ENCODE measurements around the gene ABCC4.

DNA sequence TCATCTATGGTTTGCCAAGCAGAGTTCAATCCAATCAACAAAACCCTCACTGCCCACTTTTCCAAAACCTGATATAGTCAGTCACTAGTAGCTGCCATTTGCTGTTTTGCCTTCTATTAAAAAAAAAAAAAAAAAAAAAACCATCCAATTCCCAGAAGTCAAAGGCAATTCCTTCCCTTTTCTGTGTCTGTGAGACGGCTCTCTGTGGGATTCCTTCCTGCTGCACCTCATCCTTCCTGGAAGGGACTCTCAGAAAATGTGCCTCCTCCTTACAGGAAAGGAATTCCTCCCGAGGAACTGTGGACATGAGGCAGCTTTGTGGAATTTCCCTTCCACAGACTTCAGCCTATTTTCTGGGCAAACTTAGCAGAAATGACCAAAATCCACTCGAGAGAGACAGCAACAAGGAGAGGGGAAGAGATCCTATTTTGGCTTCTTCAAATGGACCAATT lies 20.8 kb downstream of the ABCC4 start:
- PRO-cap = bidirectional peak, plus-strand start at position 282 of the sequence, minus-strand start at position 245 of the sequence

- PRO-cap = bidirectional peak, plus-strand start at chr13:95301580, minus-strand start at chr13:95301446
Observed at GRCh38 chr13:95301121-95301997, at the start of gene ABCC4. Gene ABCC4, minus strand, starts transcription at chr13:95301451.

GRCh38 chr13:95604011-95604778 lies 40.3 kb downstream of the DZIP1 start:
- PRO-cap = no peak

DNA sequence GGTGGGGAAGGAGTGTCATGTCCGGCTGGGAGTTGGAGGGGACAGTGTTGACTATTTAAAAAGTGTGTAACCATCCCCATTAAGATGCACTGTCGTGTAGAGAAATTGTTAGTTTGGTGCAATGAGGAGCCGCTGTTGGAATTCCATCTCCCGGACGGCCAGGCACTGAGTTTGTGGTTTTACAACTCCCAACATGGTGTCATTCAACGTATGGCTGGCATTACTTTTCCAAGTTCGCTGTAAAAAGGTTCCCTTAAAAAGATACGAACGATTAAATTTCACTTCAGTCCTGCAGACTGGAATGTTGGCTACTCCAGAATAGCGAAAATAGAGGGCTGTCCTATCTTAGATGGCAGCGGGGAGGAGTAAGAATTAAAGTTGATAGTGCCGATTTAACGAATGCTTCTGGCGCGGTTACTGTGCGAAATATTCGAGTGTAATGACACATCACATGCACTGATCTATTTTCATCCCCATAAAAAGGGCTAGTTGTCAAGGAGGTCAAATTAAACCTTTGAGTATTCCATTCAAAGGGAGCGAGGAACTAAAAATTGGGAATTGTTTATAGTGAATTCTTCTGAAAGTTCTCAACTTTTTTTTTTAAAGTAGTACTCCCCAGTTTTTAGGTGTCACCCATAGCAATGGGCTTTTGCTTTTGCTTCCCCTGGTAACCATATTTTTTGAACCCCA lies 982 bp downstream of the DNAJC3 start:
- PRO-cap = unidirectional peak, minus-strand start at position 175 of the sequence

DNA sequence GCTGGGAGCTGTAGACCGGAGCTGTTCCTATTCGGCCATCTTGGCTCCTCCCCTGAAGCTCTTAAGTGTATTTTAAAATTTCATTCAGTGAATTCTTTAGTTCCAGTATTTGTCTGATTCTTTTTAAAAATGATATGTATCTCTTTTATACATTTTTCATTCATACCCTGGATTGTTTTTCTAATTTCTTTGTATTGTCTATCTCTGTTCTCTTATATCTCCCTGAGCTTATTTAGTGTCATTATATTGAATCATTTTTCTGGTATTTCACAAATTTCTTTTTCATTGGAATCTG lies 63.8 kb downstream of the DNAJC3 start:
- PRO-cap = no peak

DNA sequence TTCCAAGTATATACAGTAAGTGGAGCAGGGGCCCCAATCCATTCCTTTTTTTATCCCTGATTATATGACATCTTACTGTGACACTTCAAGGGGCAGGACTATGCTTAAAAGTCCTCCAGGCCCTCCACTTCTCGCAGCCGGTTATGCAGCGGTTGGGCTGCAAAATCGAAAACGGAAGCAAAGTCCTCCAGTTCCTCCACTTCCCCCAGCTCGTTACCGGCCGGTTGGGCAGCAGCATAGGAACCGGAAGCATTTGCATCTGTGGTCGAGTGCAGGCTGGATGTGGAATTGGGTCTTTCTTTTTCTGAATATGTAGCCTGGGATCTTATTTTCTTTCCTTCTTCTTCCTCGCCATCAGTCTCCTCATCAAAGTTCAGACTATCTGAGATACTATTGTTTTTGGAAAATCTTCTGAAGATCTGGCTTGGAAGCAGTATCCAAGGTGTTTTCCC lies 46.1 kb downstream of the OXGR1 start:
- PRO-cap = no peak

DNA sequence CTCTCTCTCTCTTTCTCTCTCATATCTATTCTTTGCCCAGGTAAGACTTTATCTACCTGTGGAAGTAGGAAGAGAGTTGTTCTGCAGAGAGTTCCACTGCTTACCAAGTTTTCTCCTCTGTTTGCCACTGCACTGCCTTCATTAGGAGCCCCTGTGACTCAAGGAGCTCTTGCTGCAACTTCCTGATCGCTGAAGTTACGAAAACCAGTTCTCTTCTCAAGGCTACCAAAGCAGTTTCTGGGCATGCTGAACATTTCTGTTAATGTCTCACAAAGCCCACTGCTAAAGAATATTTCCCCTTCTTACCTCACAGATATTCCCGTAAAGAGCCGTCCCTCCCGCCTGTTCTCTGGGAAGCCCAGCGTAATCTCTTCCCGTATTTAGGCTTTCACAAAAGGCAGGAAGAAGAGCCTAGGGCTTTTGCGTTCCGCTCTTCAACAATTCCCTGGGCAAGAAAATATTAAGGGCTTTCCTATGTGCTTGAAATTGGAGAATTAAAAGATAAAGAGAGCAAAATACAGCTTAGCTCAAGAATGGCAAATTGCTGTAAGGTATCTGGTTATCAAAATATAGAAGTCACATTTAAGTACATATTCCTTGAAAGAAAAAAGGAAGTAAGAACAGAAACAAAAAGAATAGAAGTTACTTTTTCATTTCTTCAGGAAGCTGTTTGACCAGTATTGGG lies 82.7 kb upstream of the OXGR1 start:
- PRO-cap = no peak

- PRO-cap = bidirectional peak, plus-strand start at chr13:97225844, minus-strand start at chr13:97225759
Observed at GRCh38 chr13:97225430-97226445, 3.6 kb downstream of the MBNL2 start.

GRCh38 chr13:97233344-97234053 lies 11.4 kb downstream of the MBNL2 start:
- PRO-cap = bidirectional peak, plus-strand start at chr13:97233718, minus-strand start at chr13:97233631; unidirectional peak, minus-strand start at chr13:97233968

GRCh38 chr13:97875152-97875652 lies 78.3 kb upstream of the IPO5 start:
- PRO-cap = no peak

- PRO-cap = no peak
Observed at GRCh38 chr13:98105835-98106393, 37.0 kb upstream of the FARP1 start.

- PRO-cap = bidirectional peak, plus-strand start at chr13:98143884, minus-strand start at chr13:98143766
Observed at GRCh38 chr13:98143704-98144041, 779 bp downstream of the FARP1 start.

GRCh38 chr13:98144344-98144689 lies 1.4 kb downstream of the FARP1 start:
- PRO-cap = no peak

DNA sequence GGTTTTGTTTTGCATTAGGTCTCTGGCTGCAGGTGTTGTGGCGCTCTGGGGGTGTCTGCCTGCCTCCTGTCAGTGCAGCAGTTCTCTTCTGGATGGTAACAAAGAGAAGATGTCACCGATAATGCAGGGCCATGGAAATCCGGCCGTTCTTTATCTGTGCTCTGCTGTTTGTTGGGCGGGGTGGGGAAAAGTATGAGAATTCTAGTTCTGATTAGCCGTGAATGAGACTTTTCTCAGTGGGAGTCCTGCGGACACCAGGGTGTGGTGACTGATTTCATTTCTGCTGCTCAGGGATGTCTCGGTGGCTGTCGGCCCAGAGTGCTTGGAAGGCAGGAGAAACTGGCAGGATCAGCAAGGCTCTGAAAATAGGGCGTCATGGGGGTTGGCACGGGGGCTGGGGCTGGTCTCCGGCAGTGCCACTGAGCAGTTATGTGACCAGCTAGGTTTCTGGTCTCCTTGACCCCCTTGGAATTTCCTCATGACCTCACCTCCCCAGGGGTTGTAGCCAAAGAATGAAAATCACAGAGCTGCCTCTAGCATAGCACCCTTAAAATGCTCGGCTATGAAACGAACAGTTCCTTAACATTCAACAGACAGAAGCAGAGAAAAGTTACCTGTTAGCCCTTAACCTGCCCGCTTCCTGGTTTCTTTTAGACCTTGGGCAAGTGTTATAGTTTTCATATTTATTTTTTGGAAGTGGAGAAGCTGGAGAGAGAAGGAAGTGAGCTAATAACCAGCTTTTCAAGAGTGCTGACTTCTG lies 4.9 kb downstream of the RNF113B start:
- PRO-cap = no peak

DNA sequence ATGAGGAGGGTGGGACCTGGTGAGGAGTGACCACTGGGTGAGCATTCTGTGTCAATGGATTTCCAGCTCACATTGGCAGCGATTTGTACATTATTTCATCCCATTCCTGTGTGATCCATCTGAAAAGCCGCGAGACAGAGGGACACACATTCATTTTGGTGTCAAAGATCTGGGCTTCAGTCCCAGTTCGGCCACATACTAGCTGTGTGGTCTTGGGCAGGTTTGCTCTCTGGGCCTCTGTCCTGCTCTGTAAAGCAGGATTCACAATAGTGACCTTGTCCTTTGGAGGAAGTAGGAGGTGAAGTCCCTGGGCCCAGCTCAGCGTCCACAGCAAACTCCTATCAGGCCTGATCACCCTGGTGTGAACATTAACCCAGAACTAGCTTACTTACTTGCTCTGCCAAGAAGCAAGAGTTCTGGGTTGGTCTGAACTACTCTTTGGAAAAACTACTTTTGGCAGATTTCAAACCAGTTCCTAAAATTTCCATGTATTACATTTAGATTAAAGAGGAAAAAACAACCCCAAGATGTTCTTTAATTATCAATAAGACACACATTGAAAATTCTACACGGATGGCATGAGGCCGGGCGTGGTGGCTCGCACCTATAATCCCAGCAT lies 89.2 kb upstream of the RNF113B start:
- PRO-cap = no peak

DNA sequence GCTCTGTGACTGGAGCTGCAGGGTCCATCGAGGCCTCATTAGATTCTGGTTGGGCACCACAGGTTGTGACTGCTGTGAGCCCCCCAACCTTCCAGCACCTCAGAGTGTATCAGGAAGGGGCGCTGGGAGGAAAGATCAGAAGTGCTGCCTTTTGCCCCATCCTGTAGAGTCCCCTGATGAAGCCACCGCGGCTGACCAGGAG lies 136.5 kb downstream of the STK24 start:
- PRO-cap = no peak

- PRO-cap = no peak
Observed at GRCh38 chr13:98443111-98443706, 133.7 kb downstream of the STK24 start.

DNA sequence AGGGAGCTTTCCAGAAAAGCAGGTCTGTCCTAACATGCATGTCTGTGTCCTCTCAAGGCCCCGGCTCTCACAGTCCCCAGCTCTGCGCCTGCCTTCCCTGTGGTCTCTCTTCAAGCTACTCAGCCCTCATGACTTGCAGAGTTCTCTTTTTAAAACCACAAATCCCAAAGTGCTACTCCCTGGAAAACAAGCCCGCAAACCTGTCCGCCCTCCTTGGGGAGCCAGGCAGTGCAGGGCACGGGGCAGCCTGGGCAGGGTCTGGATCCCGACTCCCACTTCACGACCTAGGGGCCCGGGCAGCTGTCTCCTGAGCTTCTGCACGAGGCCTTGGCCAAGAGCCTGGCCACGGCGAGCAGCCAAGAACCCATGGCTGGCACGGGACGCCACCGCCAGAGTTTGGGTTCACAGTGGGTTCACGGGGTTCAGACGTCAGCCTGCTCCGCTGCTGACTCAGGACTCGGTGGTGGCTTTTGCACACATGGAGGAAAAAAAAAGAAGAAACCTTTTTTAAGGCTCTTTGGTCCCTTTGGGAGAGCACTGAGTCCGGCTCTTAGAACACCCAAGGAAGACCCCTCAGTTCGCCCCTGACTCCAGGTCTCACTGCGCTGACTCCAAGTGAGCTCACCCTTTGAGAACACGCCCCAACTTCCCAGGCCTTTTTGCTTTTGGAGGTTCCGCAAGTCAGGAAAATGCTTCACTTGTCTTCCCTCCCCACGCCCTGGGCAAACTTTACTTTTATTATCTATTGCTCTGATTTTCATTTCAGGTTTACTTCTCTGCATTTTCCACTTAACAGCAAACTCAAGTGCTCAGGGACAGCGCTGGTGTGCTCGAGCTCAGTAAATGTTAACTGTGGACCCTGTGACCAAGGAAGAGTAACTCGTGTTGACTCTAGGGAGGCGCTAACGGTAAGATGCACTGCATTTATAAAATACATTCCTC lies 93.7 kb downstream of the STK24 start:
- PRO-cap = no peak

DNA sequence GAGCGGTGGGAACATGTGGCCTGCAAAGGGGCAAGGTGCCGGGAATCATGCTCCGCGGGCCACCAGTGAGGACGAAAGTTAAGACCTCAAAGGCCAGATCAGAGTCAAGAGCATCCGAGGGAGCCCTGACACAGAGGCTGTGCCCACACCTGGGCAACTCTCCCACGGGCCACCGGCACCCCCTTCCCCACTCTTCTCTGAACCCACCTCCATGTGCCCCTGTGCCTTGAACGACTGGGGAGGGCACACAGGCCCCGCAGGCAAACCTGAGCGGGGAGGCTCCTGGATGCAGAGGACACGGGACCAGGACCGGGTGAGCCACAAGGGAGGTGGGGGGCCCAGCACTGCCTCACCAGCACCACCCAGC lies 49.5 kb downstream of the STK24 start:
- PRO-cap = no peak

DNA sequence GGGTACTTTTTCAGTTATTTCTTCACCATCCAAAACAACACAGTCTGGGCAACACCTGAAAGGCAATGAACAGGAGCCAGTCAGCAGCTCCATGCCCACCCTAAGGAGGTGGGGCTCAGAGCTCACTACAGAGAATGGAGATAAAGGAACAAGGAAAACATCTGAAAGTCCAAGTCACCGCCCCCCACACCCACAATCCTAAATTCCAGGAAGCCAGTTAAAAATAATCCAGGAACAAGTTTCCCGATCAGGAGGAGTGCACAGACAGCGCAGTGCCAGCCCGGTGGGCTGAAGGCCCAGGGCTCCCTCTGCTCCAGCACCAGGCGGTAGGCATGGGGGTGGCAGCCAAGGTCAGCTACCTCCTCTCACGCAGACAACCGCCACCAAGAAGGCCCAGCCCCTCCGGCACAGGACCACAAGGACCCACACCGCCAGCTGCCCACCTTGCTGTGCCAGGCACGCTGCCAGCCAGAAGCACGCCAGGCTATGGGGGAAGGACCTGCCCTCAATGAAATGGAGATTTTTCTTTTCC lies 11.2 kb downstream of the STK24 start:
- PRO-cap = unidirectional peak, plus-strand start at position 261 of the sequence

Measured in endothelial cell (in vitro differentiated cells).